Keratinocyte (primary cell): ENCODE measurements around the genes TNNC2 and ZSWIM1.

DNA sequence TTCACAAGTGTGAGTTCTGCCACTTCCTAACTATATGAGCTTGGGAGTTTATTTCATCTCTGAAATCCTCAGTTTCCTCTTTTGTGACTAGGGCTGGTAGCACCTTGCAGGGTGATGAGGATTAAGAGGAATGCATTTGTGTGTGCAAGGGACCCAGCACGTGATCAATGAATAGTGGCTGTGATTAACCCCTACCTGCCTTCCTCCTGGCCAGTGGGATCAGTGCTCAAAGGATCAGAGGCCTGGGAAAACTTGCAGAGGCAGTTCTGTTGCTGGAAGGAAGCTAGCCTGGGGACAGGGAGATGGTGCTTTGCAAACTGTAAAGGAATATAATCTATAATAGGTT lies 7.3 kb downstream of the SDC4 start:
CAGE:
- cytosol, long polyA minus RNA: no peak
- cytosol, long polyA plus RNA: no peak
- long polyA plus RNA: no peak
- nucleus, long polyA minus RNA: no peak
- nucleus, long polyA plus RNA: no peak

DNA sequence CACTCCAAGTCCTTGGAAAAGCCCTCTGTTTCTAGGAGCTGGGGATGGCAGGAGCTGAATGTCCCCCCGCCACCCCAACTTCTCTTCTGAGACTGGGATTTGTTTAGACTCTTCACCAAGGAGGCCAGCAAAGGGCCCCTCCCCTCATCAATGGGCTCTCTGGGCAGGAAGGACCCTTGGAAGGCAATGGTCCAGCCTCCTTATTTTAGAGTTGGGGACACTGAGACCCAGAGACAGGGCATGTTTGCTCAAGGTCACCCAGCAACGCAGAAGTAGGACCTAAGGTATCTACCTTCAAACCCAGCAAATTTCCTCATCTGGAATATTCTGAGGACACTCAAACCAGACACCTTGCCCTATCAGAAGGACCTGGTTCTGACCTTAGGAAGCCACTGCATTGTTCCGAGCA lies 3.6 kb downstream of the SDC4 start:
CAGE:
- cytosol, long polyA minus RNA: no peak
- cytosol, long polyA plus RNA: no peak
- long polyA plus RNA: no peak
- nucleus, long polyA minus RNA: no peak
- nucleus, long polyA plus RNA: no peak

CAGE:
- cytosol, long polyA minus RNA: no peak
- cytosol, long polyA plus RNA: no peak
- long polyA plus RNA: no peak
- nucleus, long polyA minus RNA: no peak
- nucleus, long polyA plus RNA: no peak
Measured at GRCh38 chr20:45372493-45373106, 5.5 kb downstream of the TP53TG5 start.

DNA sequence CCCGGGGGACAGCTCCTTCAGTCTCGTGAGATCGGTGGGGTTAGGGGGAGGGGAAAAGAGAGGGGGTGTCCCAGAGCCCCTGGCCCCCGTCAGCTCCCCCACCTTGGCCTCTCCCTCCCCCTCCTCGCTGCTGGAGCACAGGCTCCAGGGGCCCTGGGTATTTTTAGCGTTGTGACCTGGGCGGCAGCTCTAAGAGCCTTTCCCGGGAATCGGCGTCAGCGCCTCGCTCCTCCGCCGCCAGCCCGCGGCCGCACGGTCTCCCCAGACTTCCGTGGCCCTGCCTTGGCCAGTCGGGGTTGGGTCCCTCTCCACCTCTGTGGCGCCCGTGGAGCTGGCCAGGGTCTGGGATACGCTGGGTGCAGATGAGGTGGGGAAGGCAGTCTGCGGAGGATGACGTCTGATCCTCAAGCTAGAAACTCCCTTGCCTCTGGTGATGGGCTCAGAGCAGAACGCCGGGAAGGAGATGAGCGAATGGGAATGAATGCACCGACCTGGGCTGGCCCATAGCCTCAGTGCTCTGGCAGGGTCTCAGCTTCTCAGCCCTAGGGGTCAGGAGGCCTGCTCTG lies 963 bp upstream of the DBNDD2 start:
CAGE:
- cytosol, long polyA minus RNA: no peak
- cytosol, long polyA plus RNA: no peak
- long polyA plus RNA: no peak
- nucleus, long polyA minus RNA: no peak
- nucleus, long polyA plus RNA: no peak

DNA sequence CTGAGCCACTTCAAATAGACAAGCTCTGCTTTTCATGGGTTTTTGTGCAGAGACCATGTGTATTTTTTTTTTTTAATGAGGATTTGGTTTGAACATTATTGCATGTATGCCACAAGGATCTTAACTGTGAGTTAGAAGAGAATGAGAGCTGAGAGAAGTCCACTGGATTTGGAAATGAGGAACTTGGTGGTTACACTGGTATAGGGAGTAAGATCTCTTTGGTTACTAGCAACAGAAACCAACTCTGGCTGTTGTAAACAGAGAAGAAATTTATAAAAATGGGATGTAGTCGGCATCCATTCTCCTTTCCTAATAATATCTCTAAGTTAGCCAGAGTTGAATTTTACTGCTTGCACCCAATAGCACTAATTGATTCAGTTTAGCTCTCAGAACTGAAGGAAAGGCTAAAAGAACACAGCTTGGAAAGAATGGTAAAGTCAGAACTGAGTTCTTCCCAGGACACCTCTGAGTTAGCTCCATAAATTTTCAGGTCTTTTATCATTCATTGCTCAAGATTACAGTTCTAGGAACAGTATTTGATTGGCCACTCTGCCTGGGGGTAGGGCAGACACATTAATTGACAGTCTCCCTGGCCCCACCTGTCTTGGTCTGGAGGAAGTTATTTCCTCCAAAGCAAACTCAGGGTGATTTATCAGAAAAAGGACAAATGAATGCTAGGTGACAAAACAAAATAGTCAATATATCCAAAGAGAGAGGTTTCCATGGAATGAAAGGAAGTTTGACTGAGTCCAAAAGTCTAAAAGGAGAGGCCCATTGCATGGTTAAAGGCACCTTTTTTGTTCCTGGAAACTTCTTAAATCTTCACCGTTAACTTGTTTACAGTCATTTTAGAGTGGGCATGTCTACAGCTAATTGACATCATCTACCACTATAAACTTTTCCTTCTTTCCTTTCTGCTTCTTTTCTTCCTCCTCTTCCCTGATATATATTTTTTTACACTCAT lies 3.8 kb upstream of the WFDC2 start:
CAGE:
- cytosol, long polyA minus RNA: no peak
- cytosol, long polyA plus RNA: no peak
- long polyA plus RNA: no peak
- nucleus, long polyA minus RNA: no peak
- nucleus, long polyA plus RNA: no peak

DNA sequence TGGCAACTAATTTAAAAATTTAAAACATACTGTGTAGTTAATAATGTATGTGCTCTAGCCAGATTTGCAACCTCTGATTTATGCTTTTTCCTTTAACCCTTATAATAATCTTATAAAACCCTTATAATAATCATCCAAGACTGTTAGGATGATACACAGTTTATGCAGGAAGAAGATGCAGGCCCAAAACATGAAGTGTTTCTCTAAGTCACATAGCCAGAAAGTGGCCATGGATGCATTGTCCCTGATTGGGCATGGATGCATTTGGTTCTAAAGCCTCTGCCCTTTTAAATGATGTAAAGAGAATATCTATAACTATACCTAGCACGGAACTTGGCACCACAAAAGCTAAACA lies 2.1 kb upstream of the WFDC2 start:
CAGE:
- cytosol, long polyA minus RNA: no peak
- cytosol, long polyA plus RNA: no peak
- long polyA plus RNA: no peak
- nucleus, long polyA minus RNA: no peak
- nucleus, long polyA plus RNA: no peak

DNA sequence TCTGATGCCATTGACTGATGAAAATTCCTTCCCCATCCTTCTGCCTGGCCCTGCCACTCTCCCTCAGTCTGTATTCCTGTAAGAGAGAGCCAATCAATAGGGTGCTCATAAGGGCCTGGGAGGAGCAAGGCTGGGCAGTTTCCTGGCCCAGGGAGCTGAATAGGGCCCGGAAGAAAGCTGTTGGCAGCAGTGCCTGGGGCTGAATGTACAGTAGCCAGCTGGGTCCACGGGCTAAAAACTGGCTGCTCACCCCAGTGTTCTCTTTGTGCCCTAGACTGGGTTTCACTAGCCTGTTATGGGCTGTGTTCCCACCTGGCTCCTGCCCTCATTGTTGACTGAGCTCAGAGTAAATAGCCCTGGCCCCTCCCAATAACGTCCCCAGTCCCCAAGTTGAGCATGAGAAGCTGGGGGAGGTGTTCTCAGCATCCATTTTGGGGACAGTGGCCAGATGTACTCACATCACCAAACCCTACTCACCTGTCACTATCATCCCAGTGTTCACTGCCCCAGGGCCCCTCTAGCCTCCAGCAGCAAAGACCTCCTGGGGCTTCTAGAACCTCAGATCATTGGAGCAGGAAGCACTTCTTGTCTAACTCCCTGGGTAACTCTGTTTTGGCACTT lies 1.6 kb upstream of the WFDC2 start:
CAGE:
- cytosol, long polyA minus RNA: no peak
- cytosol, long polyA plus RNA: no peak
- long polyA plus RNA: no peak
- nucleus, long polyA minus RNA: no peak
- nucleus, long polyA plus RNA: no peak

CAGE:
- cytosol, long polyA minus RNA: no peak
- cytosol, long polyA plus RNA: no peak
- long polyA plus RNA: no peak
- nucleus, long polyA minus RNA: no peak
- nucleus, long polyA plus RNA: no peak
Measured at GRCh38 chr20:45789925-45790205, 1.8 kb downstream of the WFDC3 start.

DNA sequence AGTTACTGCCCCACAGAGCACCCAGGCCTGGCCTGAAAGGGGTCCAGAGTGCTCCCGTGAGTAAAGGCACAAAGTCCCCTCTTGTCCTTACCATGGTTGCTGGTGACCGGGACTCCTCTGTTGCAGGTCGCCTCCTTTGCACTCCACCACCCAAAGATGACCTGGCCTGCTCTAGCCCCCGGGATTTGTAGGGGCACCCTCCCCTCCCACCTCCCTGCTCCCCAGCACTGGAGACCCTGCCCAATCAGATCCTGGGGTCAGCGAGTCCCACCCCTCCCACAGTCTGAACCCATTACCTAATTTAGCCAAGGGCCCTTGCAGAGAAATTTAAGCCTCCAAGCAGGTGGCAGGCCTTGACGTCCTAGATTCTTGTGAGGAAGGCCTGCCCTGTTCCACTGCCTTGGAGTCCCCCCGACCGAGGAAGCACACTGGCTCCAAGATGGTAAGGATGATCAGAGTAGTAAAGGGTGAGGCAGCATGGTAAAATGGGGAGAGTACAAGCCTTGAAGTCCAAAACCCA lies at the start of gene TNNC2:
Gene TNNC2 (minus strand): TSS at position 158 of the 520 bp plus-strand sequence.
CAGE:
- cytosol, long polyA minus RNA: no peak
- cytosol, long polyA plus RNA: no peak
- long polyA plus RNA: no peak
- nucleus, long polyA minus RNA: no peak
- nucleus, long polyA plus RNA: no peak

DNA sequence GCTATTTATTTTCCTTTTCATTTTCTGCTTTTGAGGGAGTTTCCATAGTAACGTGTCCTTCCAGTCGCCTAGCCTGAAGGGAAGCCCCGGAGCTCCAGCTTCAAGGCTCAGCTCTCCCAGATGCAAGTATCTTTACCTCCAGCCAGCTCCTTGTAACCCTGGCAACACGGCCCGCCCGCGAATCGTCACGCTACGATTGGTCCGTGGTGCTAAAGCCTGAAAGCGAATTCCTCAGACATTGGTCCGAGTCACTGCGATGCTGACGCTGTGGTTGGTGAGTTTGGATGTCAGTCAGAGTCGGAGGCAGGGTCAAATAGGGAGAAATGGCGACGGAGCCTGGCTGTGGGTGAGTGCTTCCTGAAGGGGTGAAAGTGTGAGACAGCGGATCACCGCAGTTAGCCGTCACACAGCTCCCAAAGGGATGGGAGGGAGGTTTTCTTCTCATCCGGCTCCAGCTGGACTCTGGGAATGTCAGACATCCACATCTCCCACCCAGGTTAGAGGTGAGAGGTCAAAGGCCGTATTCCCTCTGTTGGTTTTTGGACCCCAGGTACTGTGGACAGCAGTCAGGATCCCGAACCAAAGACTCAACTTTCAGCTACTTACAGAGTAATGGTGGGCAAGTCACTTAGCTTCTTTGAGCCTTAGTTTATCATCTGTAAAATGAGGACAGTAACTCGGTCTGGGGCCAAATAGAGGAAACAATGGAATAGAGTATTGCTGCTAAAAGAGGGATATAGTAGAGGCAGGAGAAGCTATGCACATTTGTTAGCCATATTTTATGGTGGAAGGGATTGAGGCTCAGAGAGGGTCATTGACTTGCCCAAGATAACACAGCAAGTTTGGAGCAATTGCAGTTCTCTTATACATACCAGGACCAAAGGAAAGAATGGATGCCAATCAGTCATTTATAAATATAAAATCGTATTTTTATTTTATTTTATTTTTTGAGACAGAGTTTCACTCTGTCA lies at the start of gene ZSWIM1:
Gene ZSWIM1 (plus strand): TSS at position 312 of the 971 bp plus-strand sequence.
CAGE:
- cytosol, long polyA minus RNA: start-site peak on the plus strand centred at position 315 of the sequence, 8 bp wide, 1,002 reads
- cytosol, long polyA plus RNA: start-site peak on the plus strand centred at position 312 of the sequence, 13 bp wide, 91 and 44 reads in 2 replicates
- long polyA plus RNA: start-site peak on the plus strand centred at position 306 of the sequence, 32 bp wide, 269 and 176 reads in 2 replicates
- nucleus, long polyA minus RNA: start-site peak on the plus strand centred at position 315 of the sequence, 9 bp wide, 290 reads
- nucleus, long polyA plus RNA: start-site peak on the plus strand centred at position 314 of the sequence, 6 bp wide, 122 and 178 reads in 2 replicates

DNA sequence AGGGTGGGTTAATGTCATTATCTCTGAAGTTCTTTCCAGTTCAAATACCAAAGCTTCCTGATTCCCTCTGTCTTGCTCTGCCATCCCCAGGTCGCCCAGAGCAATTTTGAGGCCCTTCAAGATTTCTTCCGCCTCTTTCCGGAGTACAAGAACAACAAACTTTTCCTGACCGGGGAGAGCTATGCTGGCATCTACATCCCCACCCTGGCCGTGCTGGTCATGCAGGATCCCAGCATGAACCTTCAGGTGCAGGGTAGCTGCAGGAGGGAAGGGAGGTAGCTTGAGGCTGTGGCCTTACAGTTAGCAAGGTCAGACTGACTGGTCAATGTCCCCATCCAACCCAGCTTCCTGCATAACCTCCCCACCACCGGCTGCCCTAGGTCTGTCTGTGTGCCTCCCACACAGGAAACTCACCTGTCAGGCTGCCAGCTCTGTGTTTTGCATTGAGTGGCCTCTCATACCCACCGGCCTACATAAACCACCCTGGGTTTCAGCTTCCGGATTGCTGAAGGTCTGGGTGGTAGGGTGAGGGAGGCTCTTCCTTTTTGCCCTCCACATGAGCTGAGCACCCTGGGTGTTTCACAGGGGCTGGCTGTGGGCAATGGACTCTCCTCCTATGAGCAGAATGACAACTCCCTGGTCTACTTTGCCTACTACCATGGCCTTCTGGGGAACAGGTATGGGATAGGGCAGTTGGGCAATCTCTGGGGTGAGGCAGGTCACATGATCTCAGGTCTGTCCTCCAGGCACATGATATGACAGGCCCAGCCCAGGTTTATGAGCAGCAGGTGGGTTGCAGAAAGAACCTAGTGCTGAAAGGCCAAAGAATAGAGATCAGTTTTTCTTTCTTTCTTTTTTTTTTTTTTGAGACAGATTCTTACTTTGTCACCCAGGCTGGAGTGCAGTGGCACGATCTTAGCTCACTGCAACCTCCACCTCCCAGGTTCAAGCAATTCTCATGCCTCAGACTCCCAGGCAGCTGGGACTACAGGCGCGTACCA lies 1.8 kb downstream of the CTSA start:
CAGE:
- cytosol, long polyA minus RNA: no peak
- cytosol, long polyA plus RNA: no peak
- long polyA plus RNA: no peak
- nucleus, long polyA minus RNA: no peak
- nucleus, long polyA plus RNA: no peak

GRCh38 chr20:45918187-45918733 lies 6.3 kb upstream of the PLTP start:
CAGE:
- cytosol, long polyA minus RNA: no peak
- cytosol, long polyA plus RNA: no peak
- long polyA plus RNA: no peak
- nucleus, long polyA minus RNA: no peak
- nucleus, long polyA plus RNA: no peak

CAGE:
- cytosol, long polyA minus RNA: no peak
- cytosol, long polyA plus RNA: no peak
- long polyA plus RNA: no peak
- nucleus, long polyA minus RNA: no peak
- nucleus, long polyA plus RNA: no peak
Measured at GRCh38 chr20:45933504-45934488, 687 bp upstream of the PCIF1 start.

DNA sequence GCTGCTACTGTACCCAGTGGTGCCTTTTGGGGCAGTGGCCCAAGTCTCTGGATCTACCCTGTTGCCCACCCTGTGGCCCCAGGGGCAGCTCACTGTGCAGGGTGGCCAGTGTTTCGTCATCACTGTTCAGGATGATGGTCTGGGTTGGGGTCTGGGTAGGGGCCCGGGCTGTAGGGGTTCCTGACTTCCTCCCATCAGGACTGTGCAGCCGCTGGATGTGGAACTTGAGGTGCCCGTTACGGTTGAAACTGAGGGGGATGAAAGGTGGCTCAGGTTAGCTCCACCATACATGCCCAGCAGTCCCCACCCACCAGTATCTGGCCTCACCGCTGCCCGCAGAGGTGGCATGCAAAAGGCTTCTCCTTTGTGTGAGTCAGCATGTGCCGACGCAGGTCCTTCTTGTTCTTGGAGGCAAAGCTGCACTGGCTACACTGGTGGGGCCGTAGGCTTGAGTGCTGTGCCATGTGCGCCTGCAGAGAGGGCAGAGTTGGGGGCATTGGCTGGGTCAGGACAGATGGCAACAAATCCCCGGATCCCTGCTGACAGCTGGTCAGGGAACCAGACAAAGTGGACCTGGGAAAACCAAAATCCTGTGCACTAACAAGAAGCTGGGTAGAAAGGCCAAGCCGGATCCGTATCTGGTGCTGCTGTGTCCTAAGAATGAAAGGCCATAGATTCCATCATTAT lies 15.8 kb downstream of the PCIF1 start:
CAGE:
- cytosol, long polyA minus RNA: no peak
- cytosol, long polyA plus RNA: no peak
- long polyA plus RNA: no peak
- nucleus, long polyA minus RNA: no peak
- nucleus, long polyA plus RNA: no peak

DNA sequence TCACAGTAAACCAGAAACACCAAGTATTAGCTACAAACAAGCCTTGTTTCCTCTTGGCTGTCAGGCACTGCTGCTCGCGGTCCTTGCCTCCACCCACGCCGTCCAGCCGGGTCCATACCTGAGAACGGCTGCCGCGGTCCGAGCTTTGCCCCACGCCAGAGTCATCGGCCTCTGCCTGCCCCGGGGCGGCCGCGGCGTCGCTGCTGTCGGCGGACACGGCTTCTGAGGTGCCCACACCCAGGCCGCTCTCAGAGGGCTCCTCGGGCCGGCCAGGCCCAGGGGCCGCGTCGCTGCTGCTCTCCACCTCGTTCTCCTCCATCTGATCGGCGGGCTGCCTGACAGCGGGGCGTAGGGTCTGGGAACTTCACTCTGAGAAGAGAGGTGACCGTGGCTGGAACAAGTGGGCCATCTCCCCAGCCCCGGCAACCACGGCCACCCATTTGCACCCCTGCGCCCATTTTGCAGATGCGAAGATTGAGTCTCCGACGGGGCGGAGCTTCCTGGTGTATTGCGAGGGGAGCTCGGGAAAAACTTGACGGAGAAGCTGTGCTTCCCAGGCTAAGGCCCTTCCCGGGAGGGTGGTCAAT lies 818 bp downstream of the ZNF335 start:
CAGE:
- cytosol, long polyA minus RNA: no peak
- cytosol, long polyA plus RNA: no peak
- long polyA plus RNA: no peak
- nucleus, long polyA minus RNA: no peak
- nucleus, long polyA plus RNA: no peak

DNA sequence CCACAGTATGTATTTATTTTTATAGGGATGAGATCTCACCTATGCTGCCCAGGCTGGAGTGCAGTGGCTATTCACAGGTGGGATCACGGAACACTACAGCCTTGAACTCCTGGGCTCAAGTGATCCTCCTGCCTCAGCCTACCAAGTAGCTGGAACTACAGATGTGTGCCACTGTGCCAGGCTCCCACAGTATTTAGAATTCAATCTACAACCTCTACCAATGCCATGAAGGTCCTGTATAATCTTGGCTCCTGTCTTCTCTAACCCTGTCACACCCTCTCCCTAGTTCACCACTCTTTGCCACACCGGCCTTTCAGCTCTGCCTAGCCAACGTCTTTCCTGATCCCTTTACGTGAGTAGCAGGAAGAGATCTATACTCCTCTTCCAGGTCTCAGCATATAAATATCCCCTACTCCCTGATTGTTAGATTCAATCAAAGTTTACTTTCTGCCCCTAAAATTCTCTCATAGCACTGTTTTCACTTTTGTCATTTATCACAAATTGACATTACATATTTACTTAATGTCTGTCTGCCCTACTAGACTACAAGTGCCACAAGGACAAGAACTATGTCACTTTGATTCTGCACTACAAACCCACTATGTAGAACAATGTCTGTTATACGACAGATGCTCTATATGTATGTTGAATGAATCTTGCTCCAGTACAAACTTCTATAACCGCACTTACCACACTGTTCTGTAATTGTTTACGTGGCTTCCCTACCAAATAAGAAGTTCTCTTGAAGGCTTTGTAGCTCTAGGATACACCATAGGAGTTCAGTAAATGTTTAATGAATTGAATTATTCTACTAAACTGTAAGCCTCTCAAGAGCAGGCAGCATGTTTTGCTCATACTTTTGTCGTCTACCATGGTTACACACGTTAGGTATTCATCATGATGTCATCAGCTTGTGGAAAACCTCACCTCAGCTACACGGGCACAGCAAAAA lies 17.2 kb downstream of the NCOA5 start:
CAGE:
- cytosol, long polyA minus RNA: no peak
- cytosol, long polyA plus RNA: no peak
- long polyA plus RNA: no peak
- nucleus, long polyA minus RNA: no peak
- nucleus, long polyA plus RNA: no peak

GRCh38 chr20:46088698-46089771 lies 727 bp downstream of the NCOA5 start:
CAGE:
- cytosol, long polyA minus RNA: no peak
- cytosol, long polyA plus RNA: no peak
- long polyA plus RNA: no peak
- nucleus, long polyA minus RNA: no peak
- nucleus, long polyA plus RNA: no peak

DNA sequence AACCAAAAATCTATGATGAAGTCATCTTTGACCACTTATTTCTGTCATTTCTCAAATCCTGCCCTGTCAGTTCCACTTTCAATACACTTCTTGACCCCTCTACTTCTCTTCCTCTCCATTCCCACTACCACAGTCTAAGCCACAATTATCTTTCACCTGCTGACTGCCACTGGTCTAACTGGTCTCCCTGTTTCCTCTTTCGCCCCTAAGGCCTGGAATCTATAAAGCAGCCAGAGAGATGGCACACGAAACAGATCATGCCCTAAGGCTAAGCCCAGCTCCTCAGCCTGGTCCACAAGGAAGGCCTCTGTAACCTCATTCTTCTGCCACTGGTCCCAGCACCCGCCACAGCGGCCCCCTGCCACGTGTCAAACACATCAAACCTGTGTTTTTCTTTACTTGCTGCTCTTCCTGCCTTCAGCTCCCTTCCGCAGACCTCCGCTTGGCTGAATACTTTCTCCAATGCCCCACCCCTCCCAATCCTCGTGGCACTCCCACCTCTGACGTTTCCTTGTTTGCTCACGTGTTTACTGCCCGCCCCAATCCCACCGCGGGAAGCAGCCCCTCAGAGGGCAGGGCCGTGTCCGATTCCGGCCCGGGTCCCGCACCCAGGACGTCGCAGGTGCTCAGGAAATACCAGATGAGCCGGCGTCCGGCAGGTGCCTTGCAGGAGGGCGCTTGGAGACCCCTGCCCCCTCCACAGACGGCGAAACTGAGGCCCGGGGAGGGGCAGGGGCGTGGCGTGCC lies 535 bp downstream of the SLC35C2 start:
CAGE:
- cytosol, long polyA minus RNA: no peak
- cytosol, long polyA plus RNA: no peak
- long polyA plus RNA: no peak
- nucleus, long polyA minus RNA: no peak
- nucleus, long polyA plus RNA: start-site peak on the minus strand centred at position 190 of the sequence, 197 bp wide, 40 and 26 reads in 2 replicates; start-site peak on the minus strand centred at position 499 of the sequence, 198 bp wide, 22 and 23 reads in 2 replicates

DNA sequence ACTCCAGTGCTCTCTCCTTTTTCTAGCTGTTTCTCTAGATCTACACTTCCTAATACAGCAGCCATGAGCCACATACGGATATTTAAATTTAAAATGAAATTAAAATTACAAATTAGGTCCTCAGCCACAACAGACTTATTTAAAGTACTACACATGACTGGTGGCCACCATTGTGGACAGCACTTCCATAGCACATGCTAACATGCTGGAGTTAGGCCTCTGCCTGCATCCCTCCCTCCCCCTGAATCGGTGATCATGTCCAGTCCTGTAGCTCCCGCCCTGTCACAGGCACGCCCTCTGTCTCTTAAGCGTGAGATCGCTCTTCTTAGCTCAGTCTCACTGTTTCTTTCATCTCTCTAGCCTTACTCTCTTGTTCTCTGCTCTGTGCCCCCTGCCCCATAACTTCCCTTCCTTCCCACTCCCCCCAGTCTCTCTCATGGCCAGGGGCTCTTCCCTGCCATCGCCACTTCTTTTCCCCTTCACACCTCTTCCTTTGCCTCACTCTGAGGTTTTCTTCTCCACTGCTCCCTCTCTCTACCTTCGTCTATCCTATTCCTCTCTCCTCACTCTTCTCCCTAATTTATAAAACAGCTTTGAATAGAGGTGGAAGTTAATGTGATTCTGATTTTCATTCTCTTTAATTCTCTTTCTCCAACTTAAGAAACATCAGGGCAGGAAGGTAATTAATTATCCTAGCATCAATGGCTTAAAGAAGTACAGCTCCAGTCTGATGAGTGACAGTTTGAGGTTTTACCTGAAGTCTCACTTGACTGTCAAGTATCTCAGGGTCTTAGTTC lies 13.4 kb upstream of the SLC35C2 start:
CAGE:
- cytosol, long polyA minus RNA: no peak
- cytosol, long polyA plus RNA: no peak
- long polyA plus RNA: no peak
- nucleus, long polyA minus RNA: start-site peak on the minus strand centred at position 629 of the sequence, 203 bp wide, 8 reads
- nucleus, long polyA plus RNA: no peak

DNA sequence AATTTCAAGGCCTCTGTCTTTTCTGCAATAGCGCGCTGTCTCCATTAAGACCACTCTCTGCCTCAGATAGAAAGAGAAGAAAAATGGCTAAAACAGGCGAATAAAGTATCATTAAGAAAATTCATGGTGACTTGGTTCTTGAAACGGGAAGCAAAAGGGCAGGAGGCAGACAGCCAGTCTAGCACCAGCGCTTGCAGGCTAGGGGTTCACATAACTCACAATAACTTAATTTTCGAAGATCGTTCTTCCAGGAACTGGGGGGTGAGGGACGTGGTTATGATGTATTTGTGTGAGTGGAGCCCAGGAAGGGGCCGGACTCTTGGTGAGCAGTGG lies 4.3 kb upstream of the ELMO2 start:
CAGE:
- cytosol, long polyA minus RNA: no peak
- cytosol, long polyA plus RNA: no peak
- long polyA plus RNA: no peak
- nucleus, long polyA minus RNA: no peak
- nucleus, long polyA plus RNA: no peak